Mesenchymal stem cell of adipose (primary cell): ENCODE measurements around a stretch of chr3.

DNA sequence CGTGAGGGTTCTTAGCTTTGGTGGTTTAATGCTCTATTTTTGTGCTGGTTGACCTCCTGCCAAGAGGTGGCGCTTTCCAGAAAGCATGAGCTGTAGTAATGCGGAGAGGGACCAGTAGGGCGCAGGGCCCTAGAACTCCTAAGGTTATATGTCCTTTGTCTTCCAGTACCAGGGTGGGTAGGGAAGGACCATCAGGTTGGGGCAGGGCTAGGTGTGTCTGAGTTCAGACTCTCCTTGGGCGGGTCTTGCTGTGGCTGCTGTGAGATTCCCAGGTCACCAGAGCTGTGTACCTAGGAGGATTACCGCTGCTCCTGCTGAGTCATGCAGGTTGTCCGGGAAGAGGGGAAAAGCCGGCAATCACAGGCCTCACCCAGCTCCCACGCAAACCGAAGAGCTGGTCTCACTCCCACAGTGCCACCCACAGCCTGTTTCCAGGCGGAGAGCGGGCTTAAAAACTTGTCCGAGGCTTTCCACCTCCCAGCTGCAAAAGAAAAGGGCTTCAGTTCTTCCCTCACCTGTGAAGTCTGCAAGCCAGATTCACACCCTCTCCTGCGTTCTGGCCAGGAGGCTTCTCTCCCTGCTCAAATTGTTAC, 37.5 kb upstream of the BCHE start:
- CAGE, long polyA plus RNA: no peak

- CAGE, long polyA plus RNA: no peak
Measured at GRCh38 chr3:167669822-167670269, 16.1 kb upstream of the WDR49 start.

DNA sequence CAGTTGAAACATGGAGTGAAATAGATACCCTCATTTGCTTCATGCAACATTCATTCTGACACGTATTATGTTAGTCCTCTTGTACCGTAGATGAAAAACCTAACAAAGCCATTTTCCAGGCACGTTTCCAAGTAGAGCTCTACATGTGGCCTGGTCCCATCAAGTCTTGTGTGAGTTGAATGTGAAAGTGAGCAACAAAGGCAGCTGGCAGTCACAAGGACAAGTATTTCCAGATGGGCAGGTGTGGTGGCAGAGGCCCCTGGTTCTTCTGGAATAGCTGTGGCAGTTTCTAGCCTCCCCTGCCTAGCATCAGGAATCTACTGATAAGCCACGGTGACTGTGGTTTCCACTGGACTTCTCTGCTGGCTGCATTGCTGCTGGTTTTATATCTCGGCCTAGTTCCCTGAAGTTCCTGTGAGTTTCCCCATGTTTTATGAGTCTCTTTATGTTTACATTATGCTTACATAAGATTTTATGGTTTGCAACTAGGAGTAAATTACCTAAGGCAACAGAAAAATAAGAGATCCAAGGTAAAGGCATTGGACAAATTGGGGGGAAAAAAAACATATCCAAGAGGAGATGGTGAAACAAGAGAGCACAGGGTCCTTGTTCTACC, 117.6 kb downstream of the GOLIM4 start:
- CAGE, long polyA plus RNA: no peak

DNA sequence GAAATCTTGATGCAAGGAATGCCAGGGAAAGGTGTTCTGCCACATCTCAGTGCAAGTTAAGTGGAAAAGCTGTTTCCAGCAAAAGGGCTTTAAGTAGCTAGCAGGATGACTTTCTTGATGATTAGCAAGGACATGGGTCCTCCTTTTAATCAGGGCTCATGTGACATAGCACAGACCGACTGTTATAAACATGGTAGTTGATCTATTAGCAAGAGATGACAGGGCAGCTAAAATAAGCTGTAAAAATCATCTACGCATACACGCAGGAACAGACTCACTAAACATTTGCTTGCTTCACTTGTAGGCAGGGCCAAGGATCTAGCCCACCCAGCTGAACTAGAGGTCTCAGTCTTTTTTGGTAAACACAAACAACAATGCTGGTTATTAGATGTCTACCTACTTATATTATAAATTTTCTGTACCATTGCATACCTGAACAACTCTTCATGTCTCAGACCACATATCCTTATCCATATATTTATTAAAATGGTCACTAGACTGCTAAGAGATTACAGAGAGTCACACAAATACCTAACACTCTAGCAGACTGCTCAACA, 68.9 kb downstream of the GOLIM4 start:
- CAGE, long polyA plus RNA: no peak

DNA sequence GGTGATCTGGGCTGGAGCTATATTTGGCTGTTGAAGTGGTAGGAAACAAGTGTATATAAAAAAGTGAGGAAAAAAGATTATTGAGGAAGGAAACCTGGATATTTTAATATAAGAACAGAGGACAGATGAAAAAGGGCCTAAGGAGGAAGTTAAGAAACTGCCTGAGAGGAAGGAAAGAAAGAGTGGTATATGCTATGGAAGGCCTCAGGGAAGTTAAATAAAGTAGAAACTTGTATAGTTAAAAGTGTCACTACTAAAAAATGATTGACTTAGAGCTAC, 164.9 kb upstream of the GOLIM4 start:
- CAGE, long polyA plus RNA: no peak

- CAGE, long polyA plus RNA: no peak
Measured at GRCh38 chr3:169138674-169139370, 524.7 kb downstream of the MECOM start.

DNA sequence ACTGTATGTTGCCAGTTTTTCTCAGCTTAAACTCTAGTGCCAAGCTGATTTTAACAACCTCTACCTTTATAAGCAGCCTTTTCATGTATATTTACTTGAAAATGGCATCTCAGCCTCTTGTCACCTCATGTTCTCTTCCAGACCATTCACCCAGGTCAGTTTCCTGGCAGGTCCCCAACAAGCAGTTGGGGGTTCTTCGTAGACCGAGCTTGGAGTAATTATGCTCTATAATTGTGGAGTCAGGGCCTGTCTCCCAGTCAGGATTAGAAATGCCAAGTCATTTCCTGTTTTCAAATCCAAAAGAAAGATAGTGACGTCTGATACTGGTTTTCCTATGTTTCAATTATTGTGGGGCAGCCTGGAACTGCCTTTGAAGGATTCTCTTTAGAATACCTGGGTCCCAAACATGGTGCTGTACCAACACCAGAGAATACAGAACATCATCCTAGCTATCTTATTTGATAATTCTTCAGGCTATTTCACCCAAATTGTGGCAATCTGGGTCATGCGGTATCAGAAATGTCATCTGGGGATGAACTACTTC, 430.6 kb downstream of the MECOM start:
- CAGE, long polyA plus RNA: no peak

- CAGE, long polyA plus RNA: no peak
Measured at GRCh38 chr3:169297461-169297867, 366.0 kb downstream of the MECOM start.

DNA sequence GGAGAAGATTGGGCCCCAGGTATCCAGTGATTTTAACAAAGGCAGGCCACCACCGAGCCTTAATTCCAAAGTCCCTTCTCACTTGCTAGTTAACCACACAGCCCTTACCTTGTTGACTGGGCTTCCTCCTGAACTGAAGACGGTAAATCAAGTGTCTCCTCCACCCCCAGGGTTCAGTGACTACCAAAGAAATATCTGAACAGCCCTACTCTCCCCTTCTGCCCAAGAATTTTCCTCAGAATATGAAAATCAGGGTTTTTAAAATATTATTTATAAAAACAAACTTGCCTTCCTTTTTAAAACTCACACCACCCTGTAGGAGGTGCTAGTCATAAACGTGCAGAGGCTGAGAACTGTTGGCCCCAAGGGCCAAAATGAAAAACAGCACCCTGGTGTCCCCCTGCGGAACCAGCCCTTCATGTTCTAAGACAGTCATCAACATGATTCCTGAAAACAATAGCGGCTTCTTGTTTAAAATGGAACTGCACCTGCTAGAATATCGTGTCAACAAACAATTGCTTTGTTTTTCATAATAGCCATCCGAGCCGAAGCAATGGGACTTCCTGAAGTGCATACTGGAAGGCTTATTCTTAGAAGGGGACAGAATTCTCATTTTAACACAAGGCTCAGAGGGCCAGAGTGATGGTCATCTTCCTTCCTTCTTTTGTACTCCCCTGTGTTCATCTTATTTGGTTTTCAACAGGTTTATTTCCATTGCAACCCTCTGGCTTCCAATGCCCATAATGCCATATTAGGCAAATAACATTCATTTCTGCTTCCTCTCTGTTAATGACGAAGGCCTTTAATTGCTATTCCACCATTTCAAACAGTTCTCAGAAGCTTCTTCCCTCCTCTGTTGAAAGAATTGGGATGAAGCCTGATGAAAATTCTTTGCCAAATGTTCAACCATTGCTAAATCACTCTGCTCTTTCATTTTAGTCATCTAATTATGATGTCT, 43.7 kb downstream of the MECOM start:
- CAGE, long polyA plus RNA: no peak

DNA sequence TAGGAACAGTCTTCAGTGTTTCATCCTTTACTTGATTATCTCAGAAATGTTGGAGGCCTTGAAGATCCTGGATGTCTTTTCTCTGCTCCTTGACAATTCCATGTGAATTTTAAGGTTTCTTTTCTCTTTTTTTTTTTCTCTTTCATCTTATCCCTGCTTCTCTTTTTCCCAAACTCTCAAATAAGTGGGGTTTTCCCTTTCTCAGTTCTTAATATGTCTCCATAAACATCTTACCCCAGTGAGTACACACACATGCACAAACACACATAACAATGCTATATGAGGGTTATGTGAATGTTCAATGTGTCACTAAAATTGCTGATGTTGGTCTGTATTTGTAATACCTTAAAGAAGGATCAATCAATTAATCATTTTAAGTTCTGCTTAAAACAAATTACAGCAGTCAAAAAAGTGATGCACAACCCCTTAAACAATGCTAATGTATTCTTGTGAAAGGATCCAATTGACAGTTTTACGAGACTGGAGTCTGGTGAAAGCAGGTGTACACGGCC, 36.8 kb downstream of the MECOM start:
- CAGE, long polyA plus RNA: no peak

GRCh38 chr3:169661750-169662243, 1.7 kb downstream of the MECOM start:
- CAGE, long polyA plus RNA: no peak

GRCh38 chr3:169669020-169669542, 5.6 kb upstream of the MECOM start:
- CAGE, long polyA plus RNA: no peak

DNA sequence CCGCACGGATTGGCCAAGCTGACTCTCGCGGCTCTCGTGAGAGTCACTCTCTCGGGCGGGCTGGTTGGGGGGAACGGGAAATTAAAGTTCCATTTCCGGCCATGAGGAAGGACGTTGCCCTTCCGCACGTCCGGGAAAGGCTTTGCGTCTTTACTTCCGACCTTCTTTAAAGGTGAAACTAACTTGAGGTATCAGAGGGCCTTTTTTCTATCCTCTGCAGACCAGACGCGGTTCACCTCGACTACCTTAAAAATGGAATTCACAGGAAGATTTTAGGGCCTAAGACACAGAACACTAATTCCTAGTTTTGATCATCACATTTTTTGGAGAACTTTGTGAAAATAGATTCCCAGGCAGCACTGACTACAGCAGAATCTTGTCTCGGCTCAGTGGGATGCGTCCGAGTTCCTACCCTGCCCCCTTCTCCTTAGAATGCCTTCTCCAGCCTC, 4.2 kb downstream of the ACTRT3 start:
- CAGE, long polyA plus RNA: no peak

DNA sequence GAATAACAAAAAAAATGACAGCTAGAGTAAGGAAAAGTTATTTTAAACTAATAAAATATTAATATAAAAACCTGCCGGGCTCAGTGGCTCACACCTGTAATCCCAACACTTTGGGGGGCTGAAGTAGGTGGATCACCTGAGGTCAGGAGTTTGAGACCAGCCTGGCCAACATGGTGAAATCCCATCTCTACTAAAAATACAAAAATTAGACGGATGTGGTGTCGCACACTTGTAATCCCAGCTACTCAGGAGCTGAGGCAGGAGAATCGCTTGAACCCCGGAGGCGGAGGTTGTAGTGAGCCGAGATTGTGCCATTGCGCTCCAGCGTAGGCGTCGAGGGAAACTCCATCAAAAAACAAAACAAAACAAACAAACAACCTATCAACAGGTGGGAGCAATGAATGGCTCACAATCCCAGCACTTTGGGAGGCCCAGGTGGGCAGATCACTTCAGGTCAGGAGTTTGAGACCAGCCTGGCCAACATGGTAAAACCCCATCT, 4.7 kb downstream of the SKIL start:
- CAGE, long polyA plus RNA: no peak

- CAGE, long polyA plus RNA: no peak
Measured at GRCh38 chr3:170390072-170390649, 28.5 kb upstream of the CLDN11 start.

- CAGE, long polyA plus RNA: no peak
Measured at GRCh38 chr3:170421017-170421679, 2.5 kb downstream of the CLDN11 start.

GRCh38 chr3:170466830-170467460, 48.3 kb downstream of the CLDN11 start:
- CAGE, long polyA plus RNA: no peak

DNA sequence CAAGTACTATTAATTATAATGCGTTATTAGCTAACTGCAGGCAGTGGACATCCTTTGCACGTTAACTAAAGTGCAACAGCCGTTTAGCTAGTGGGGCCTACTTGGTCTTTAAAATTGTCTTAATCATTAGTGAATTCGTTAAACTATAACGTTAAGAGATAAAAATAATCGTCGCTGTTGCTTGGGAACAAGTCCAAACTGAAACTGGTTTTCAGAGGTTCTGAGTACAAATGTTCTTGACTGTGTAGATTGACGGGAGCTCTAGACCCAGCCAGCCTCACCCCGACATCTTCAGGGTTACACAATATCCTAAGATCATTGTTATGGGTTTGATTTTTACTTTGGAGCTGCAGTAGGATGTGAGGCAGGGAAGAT, 48.1 kb downstream of the SLC2A2 start:
- CAGE, long polyA plus RNA: no peak

GRCh38 chr3:171024109-171024815, 2.3 kb downstream of the SLC2A2 start:
- CAGE, long polyA plus RNA: no peak

DNA sequence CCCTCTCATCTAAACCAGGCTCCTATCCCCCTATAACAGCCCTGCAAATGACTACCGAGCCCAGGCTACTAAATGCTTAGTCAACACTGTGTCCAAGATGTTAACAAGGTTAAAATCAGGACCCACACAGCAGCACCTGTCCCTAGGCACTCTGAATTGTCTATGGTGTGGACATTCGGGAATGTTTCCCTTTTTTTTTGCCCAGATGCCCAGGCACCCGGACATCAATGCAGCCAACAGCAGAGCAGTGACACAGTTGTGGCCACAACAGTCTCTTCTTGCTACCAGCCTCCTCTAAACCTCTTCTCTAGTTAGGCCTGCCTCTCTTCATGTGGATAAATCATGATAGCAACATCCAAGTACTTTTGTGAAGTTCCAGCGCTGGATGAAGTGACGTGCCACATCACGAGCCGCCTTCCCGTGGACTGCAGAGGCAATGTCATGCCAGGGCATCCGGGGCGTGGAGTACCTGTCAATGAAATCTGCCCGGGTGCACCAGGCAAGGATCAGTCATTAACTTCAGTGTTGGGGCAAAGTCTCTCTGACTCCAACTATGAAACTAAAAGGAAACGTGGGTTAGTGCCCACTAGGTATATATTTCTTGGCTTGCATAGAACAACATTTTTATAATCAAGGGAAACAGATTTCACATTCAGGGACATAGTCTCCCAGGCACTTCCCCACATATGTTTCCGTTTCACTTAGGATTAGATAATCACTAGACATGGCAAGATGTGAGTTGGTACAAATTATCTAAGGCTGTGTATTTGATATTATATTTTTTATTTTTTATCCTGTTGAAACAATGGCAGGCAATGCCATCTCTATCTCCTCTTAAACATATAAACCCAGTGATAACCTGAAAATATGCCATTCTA, 133.7 kb downstream of the PLD1 start:
- CAGE, long polyA plus RNA: no peak